Measurements from ENCODE around the genes SLC6A19, LPCAT1 and ADAMTS16.

DNA sequence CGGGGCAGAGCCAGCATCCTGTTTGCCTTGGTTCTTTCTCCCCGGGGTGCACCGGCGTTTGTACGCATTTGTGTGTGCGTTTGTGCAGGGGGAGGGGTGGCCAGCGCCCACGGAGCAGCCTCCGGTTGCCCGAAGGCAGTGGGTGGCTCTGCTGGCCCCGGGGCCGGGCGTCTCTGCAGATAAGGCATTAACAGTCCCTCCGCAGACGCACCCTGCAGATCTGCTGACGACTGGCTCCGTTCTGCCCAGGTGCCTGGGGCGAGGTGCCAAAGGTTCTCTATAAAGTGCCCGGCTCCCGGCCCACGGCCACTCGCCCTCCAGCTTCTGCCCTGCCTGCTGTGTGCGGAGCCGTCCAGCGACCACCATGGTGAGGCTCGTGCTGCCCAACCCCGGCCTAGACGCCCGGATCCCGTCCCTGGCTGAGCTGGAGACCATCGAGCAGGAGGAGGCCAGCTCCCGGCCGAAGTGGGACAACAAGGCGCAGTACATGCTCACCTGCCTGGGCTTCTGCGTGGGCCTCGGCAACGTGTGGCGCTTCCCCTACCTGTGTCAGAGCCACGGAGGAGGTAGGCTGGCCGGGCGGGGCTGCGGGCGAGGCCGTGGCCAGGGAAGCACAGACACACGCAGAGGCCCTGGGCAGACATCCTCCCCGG is at the start of gene SLC6A19:
SLC6A19 (plus strand) TSS at position 309 of the 653 bp plus-strand sequence.
- RRBS = 71% methylated on average over 27 of the region's 46 CpGs

DNA sequence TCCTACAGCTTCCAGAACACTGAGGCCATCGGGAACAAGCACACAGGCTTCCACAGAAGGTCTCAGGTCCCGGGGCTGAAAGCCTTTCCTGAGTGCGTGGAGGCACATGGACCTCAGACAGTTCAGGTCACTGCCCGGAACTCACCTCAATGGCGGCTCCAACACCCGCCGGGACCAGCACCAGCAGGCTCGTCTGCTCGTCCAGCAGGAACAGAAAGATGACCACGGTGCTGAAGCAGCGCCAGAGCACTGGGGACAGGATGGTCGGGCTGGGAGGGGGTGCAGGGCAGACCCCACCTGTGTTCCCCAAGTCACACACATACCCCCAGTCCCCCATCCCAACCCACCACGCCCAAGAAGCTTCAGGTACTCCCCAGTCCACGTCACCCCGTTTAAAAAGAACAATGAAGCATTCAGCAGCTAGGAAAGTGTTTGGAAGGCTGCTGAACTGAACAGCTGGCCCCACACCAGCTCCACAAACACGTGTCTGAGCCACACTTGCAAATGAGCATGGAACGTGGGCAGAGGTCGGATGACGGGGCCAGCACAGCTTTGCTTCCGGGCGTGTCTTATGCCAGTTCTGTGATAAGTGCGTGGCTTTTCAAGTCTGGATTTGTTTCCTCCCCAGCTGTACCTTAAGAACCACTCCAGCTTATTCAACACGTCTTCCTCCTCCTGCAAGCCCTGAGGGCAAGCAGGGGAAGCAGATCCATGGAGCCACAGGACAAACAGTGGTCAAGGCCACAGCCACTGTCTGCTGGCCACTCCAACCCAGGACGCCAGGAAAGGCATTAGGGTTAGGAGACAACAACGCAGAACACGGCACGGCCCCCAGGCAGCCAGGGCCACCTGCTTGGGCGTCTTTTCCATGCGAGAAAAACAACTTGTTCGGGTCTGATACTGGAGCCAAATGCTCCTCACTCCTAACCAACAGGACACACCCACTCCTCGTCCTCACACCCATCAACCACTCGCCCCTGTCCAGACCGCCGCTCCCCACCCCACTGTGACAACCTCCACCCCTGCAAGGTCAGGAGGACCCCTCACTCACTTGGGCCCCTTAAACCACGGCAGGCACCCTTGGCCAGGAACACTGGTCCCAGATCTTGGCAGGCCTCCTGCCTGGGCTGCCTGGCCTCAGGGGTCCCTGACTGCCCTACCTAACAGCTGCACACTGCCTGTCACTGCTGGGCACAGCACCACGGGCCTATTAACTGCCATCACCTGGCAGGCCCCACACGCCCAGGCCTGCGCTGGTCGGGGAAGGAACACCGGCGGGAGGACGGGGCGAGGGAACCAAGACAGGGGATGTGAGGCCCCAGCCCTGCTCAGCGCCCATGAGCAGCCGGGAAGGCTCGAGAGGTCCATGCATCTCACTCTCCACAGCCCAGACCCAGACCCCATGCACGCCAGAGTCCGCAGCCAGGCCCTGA is 14.2 kb downstream of the CLPTM1L start:
- RRBS = 96% methylated on average over 9 of the region's 48 CpGs

DNA sequence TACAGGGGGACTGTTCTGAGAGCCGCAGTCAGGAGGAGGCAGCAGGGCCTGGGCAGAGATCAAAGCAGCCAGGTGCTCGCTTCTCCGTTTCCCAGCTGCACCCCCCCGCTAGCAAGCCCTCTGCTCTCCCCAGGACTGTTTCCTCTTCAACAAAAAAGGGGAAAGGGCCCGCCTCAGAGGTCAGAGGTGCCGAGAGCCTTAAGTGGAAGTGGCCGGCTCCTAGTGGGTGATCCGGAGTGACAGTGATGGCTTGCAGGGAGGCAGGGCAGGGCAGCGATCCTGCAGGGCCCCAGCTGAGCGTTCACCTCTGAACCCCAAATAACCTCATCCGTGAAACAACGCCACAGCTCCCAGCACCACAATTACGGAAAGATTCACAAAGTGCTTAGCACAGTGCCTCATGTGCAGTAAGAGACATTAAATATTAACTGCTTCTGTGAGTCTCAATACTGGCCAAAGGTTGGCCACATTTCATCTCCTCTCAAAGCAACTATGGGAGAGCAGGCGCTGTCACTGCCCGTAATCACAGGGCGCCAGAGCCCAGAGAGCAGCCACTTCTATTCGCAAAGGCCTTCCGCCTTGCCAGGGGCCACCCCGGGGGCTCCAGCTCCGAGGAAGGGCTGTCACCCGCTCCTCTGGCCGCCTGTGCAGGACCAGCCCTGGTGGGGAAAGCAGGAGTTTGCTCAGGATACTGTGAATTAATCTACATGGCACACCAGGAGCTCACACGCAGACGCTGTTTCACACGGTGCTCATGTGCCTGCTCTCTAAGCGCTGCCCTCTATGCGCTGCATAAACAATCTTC is 7.9 kb downstream of the CLPTM1L start:
- RRBS = no CpG with 5 or more reads among the region's 27 CpGs

- RRBS = 92% methylated on average over 8 of the region's 42 CpGs
Measured at GRCh38 chr5:1467519-1468248, 22.4 kb upstream of the SLC6A3 start.

- RRBS = no CpG with 5 or more reads among the region's 30 CpGs
Measured at GRCh38 chr5:1503084-1504234, 20.3 kb downstream of the LPCAT1 start.

- RRBS = 3% methylated on average over 100 of the region's 140 CpGs
Measured at GRCh38 chr5:1523433-1524510, at the start of gene LPCAT1. LPCAT1 (minus strand) TSS chr5:1523960.

DNA sequence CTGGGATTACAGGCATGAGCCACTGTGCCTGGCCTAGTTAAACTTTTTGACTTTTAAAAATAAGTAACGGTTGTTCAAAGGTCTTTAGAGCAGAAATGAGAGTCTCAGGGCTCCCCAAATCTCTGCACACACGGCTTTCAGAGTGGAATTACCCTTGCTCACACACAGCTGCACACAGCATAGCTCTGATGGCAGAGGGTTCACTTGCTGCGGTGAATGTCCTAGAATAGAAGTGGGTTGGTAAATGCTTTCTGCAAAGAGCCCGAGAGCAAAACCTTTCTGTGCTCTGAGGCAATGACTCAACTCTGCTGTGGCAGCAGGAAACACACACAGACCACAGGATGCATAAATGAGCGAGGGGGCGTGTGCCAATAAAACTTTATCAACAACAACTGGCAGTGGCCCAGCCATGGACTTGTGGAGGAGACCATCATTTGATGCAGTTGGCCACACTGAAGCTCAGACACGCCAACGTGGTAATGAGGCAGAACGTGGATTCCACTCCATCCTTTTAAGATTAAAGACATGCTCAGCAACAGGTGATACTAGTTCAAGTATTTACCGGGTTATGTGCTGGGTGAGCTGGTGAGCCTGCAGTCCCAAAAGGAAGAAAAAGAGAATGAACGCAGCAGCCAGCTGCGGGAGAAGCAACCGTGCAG is 6.8 kb downstream of the MRPL36 start:
- RRBS = no CpG with 5 or more reads among the region's 13 CpGs

- RRBS = 67% methylated on average over 3 of the region's 22 CpGs
Measured at GRCh38 chr5:1836124-1836830, 35.1 kb downstream of the NDUFS6 start.

DNA sequence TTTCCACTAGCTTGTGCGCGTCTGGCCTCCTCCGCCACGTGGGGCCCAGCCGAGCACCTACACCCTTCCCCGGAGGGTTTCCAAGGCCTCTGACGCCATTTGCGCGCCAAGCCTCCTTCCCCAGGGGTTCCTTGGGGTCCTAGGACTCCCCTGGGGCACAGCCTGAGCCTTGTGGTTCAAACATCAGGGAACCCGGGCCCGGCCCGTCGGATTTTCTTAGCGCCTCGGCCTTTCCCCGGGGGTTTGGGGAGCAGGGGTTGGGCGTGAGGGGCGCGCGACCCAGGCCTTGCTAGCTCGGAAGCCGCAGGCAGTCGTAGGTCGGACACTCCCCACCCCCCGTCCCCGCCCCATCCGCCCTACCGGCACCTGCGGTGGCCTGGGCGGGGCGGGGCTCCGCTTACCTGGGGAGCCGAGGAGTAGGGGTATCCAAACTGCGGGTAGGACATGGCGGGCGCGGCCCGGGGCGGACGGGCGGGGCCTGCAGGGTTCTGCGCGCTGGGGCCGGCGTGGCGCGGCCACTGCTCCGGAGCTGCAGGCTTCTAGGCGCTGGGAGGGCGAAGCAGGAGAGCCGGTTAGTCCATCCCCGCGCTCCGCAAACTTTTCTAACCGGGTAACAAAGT is 413 bp downstream of the IRX4 start:
- RRBS = 70% methylated on average over 37 of the region's 55 CpGs

DNA sequence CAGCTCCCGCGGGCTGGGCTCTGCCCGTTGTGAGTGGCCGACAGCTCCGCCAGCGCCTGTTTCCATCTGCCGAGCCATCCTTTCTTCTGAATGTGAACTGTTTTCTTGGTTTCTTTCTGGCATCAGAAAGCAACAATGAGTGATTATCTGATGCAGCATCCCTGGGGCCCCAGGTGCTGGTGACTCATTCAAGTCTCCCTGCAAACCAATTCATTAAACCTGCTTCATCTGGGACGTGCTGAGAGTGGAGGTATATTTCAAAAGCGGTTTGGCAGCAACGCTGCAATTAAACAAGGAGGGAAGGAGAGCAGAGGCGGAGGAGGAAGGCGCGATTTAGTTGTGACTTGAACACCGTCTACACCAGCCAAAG is 90.9 kb upstream of the IRX4 start:
- RRBS = no CpG with 5 or more reads among the region's 14 CpGs

GRCh38 chr5:2739073-2740413 is 11.9 kb downstream of the IRX2 start:
- RRBS = 62% methylated on average over 48 of the region's 130 CpGs

DNA sequence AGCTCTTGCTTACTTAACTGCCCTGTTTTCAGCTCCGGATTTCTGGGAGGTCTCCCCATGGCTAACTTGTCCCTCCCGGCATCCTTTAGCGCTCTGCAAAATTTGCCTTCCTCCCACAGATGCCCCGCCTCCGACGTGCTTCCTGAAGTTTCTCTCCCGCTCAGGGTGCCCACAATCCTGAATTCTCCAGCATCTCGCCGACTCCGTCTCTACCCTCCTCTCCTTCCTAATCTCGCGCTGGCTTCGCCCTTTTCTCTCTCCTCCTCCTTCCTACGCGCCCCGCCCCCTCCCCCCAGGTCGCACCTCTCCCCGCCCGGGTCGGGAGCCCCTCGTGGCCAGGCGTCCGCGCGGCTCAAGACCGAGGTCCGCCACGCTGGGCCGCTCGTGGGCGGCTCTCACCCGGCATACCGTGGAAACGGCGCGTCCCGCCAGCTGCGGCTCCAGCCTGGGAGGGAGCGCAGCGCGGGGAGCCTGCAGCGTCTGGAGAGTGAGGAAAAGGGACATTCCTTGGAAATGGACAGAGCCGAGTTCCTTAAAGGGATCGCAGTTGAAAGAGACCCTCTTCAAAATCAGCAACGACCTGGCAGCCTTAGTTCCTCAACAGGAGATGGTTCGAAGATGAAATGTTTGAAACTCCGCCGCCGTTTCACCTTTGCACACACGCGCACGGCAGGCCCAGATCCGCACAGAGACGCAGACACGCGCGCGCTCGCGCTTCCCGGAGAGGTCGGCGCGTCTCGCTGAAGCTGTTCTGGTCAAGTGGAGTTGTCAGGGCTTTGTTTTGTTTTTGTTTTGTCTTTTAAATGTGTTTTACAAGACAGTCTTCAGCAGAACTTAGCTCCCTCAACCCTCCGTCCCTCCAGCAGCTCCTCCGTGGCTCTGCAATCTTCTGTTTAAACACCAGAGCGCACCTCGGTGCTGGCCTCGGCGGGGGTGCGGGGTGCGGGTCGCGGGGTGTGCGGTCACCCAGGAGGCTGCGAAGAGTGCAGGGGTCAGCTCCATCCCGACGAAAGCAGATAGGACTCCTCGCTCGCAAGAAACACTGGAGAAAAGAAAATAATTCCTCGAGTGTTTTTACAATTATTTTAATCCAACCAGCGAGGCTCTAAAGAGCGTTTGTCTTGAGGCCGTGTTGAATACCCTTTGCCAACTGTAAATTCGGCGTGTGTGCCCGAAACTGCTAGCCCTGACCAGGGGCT is 5.1 kb upstream of the IRX2 start:
- RRBS = 51% methylated on average over 14 of the region's 88 CpGs

GRCh38 chr5:4905695-4905886 is 234.5 kb upstream of the ADAMTS16 start:
- RRBS = no CpG with 5 or more reads among the region's 3 CpGs

DNA sequence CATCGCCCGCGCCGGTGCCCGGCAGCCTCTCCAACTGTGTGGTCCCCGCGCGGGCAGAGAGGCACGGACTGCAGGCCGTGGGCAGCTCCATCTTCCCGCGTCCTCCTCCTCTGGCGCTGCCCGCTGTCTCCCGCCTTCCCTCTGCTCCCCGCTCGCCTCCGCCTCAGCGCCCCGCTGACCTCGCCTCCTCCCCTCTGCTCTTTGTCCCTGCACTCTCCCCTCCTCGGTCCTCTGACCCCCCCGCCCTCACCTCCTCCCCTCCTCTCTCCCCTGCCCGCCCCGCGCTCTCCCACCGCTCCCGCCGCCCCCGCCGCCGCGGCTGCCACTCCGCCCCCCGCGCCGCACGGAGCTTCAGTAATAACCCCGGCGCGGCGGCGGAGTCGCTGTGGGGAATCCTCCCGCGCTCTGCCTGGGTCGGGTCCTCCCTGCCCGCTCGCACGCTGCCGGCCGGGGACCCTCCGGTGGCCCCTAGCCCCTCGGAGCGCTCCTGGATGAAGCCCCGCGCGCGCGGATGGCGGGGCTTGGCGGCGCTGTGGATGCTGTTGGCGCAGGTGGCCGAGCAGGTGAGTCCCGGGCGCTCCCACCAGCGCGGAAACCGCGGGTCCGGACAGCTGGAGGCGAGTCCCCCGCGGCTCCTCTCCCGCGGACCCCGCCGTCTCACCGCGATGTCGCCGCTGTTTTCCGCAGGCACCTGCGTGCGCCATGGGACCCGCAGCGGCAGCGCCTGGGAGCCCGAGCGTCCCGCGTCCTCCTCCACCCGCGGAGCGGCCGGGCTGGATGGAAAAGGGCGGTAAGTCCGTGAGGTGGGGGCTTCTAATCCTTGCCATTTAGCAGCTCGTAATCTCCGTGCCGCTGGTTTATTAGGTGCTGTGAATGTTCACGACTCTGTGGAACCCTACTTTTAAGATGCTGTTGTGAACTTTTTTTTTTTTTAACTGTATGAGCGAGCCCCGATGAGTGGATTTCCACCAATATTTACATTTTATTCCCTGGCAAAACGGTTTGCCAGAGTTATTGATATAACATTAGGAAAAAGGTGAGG is at the start of gene ADAMTS16:
ADAMTS16 (plus strand) TSS at position 354 of the 1,042 bp plus-strand sequence.
- RRBS = 7% methylated on average over 17 of the region's 106 CpGs

DNA sequence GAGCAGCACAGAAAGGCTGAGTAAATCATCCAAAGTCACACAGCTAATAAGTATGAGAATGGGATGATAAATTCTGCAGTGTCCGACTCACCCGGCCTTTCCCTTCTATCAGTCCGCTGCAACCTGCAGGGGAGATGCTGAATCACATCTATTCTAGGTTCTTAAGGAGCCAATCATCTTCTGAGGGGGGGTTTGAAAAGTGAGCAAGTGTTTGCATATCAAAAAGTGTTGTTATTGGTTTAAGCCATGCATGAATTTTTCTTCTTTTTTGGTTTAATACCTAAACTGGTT is 39.0 kb downstream of the ADAMTS16 start:
- RRBS = no CpG with 5 or more reads among the region's 3 CpGs

DNA sequence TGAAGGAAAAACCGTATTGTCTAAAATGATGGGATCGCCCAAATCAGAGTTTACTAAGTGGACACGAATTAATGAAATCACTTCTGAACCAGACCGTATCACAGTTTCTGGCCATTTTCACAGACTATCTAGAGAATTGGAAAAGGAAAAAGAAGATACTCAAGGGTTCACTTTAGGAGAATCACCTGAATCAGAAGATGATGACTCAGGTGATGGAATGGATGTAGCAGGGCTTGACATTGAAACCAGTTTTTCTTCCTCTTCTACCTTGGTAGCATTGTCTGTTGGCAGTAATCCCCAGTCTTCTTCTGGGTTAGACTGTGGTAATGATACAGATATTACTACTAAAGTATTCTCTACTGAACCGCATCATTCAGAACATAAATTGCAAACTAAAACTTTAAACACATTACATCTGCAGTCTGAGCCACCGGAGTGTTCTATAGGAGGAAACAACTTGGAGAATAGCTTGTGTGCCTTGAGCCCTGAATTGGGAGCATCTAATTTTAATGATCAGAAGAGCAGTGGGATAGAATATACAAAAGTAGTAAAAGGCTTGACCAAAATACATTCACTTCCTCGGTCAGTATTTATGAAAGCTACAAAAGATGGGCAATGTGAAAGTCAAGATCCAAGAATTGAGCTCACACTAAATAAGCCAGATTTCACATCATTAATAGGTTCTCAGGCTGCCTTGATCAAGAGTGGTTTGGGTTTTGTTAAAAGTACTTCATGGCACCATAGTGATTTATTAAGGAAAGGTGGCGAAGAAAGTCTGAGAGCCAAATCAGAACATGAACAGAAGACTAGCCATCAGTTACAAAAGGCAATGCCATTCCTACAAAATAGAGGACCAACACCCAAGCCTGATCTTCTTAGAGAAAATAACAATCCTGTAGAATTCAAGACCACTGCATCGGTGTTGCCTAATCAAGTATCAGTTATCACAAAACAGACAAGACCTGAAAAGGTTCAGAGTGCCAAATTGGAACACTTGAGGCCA is 38.8 kb downstream of the ICE1 start:
- RRBS = no CpG with 5 or more reads among the region's 9 CpGs

DNA sequence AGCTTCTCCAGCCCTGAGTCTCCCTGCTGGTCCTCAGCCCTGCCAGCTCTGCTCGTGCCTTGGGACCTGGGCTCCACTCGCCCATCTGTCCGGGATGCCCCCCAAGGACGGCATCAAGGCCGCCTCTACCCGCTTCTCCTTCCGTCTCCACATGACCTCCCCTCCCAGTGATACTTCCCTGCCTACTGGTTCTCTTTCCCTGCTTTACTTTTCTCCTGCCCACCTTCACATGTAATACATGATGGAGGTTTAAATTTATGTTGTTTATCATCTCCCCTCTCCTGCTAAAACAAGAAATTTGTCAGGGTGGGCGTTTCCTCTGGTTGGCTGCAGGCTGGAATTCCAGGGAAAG is 110.3 kb downstream of the ICE1 start:
- RRBS = no CpG with 5 or more reads among the region's 8 CpGs

DNA sequence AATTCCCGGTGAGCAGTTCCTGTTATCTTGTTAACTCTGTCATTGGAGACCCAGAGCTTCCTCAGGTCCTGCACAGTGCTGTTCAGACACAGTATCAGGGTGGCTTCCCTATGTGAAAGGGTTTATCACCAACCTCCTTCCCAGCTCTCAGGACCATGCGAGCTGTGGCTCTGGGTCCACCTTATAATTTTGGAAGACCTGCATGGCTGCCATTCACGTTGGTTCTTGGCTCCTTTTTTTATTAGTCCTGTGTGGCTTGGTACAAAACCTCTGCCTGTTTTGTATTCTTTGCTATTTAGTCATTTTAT is 211.8 kb downstream of the ICE1 start:
- RRBS = no CpG with 5 or more reads among the region's 3 CpGs

GRCh38 chr5:6378879-6379231 is 508 bp upstream of the MED10 start:
- RRBS = no CpG with 5 or more reads among the region's 8 CpGs

GRCh38 chr5:6592539-6593016 is 40.3 kb downstream of the NSUN2 start:
- RRBS = no CpG with 5 or more reads among the region's 4 CpGs

All from HTR-8/SVneo (cell line).